ENCODE measurements around the gene APLF.

- RRBS, result 2% methylated on average over 29 of the region's 52 CpGs
Measured at GRCh38 chr2:68467467-68468122, at the start of gene APLF. Gene APLF, plus strand, starts transcription at chr2:68467585.

DNA sequence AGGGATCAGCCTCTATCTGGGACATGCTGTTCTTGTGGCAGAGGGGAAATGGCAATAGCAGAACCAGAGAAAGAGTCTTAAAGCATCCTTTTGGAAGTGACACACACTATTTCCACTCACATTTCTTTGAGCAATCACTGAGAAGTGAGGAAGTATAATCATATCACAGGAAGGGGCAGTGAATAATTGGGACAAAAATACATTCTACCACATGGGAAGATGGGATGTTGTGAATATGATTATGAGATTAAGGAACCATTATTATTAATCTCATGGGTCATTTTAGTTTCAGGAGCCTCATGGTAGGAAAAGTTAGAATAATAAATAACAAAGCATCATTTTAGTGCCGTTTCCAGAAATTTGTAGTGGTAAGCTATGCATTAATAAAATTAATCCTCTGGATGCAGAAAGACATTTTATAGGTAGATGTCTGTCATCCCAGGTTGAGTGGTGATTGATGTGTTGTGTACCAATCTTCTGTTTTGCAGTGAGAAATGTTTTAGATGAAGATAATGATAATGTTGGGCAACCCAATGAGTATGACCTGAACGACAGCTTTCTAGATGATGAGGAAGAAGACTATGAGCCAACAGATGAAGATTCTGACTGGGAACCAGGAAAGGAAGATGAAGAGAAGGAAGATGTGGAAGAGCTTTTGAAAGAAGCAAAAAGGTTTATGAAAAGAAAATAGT, 65.9 kb upstream of the PROKR1 start:
- RRBS, result no CpG with 5 or more reads among the region's 2 CpGs

GRCh38 chr2:68642890-68643379, 444 bp upstream of the PROKR1 start:
- RRBS, result 2% methylated on average over 5 of the region's 29 CpGs

DNA sequence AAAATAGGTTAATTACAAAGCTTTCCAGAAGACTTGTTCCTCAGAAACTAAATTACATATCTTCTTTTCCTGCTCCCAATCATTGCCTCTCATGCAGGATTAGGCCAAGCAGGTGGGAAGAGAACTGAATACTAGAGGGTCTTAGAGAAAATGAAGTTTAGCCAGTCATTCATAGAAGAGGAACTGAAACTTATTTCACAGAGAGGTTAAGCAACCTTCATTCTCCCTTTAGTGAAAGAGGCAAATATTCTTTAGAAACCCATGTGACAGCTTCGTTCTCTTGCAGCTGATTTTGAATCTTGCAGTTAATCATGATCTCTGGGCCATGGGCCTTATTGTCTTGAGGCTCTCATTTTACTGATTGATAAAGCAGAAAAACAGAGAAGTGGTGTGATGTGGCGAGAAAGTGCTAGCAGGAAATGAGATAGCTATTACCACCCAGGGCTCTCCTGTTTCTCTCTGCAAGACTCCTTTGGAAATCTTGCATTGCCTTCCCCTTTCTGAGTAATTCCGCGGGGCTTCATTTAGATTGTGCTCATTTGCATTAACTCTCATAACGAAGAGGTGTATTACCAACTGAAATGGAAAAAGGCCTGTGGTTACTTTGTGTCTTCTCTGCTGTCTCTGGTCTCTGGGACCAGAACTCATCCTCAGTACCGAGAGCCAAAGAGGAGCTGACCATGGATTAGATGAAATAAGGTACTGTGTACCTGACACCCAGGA, 44.6 kb upstream of the ARHGAP25 start:
- RRBS, result no CpG with 5 or more reads among the region's 6 CpGs

DNA sequence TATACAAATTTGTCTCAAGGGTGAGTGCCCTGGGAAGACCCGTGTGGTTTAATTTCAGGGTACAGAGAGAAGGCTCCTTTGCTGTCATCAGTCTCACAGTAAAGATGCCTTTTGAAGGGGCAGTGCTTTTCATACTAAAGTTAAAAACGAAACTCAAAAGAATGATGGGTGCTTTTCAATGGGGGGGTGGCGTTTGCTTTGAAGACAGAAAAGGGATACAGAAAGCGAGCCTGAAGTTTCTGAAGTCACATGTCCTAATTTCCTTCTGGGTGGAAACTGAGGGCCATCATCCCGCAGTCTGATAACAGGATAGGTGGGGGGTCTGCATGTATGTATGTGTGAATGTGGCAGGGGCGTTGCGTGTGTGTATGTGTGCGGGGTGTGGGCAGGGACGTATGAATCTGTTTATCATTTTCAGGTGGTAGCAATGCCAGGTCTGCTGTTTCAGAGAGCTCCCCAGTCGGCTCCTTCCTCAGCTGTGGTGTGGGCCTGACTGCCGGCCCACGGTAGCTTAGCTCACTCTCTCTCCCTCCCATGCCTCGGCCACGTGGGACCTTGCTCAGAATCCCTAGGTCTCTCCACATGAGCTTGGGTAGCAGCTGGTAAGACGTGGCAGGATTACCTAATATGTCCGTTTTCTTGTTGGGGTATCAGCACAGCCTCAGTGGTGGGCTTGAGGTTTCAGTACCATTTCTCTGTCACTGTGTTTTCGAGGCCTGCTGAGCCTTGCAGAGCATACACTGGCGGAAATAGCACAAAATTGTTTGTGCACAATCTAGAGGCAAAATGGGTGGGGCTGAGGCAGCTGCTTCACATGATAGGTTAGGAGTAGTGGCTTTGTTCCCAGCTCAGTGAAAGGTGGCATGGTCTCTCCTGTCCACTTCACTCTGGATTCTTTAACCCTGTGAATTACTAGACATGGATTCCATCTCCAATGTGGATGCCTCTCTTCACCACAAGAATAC, 32.8 kb downstream of the ARHGAP25 start:
- RRBS, result no CpG with 5 or more reads among the region's 18 CpGs

- RRBS, result no CpG with 5 or more reads among the region's 14 CpGs
Measured at GRCh38 chr2:68799565-68800164, 65.1 kb downstream of the ARHGAP25 start.

DNA sequence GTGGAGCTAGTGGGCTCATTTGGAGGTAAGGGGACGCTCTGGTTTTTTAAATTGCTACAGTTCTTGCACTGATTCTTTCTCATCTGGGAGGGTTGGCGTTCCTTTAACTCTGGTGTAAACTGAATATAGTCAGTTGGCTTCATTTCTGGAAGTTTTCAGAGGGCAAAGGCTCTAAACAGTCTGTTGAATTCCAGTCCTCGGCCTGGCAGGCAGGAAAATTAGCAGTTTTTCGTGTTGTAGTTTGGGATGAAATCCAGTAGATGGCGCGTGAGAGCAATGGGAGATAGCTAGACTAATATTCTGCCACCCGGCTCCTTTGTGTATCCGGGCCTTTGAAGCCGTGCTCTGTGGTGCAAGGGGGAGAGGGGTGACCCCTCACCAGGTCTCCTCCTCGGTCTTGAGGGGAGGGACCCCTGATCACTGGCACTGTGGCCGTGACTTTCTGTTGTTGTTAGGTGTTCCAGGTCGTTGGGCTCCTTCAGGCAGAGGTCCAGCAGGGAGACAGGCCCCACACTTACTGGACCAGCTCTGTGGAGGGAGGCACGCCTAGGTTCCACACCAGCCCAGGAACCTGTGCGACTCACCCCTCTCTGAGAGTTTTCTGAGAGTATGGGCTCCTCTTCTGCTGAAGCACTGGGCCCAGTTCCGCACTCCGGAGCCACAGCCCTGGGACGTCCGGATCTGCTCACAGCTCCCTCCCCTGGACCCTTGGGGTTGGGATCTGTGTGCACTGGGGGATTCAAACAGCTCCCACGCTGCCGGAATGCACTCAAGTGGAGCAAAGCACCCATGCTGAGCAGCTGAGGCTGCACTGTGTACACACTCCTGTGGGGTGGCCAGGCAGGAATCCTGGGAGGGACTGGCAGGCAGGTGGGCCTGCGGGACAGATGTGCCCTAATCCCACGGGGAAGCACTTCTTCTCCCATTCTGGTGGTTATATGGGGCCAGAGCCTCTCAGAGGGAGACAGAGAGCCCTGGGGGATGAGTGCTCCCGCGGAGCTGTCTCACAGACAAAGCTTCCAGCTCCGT, 9.0 kb downstream of the GKN2 start:
- RRBS, result 27% methylated on average over 3 of the region's 25 CpGs

- RRBS, result no CpG with 5 or more reads among the region's 6 CpGs
Measured at GRCh38 chr2:68988953-68989428, 14.6 kb downstream of the GKN1 start.

DNA sequence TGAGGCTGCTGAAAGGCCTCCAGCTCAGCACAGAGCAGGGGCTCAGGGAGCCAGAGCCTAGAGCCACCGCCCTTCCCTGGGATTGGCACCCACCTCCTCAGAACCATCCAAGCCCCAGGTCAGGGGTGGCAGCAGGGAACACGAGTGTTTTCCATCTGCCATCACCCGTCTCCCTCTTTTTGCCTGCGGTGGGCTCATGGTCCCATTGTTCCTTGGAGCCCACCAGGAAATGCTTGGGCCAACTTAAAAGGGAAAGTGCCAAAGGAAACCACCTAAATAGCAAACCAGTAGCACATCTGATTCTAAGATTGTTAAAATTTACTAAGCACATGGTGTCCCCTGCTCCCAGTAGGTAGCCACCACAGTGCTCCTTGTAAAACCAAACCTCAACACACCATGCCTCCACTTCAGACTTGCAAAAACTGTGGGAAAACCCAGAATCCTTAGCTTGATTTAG, 184.0 kb downstream of the ANTXR1 start:
- RRBS, result no CpG with 5 or more reads among the region's 4 CpGs

GRCh38 chr2:69618372-69619316, 24.9 kb downstream of the AAK1 start:
- RRBS, result no CpG with 5 or more reads among the region's 8 CpGs

DNA sequence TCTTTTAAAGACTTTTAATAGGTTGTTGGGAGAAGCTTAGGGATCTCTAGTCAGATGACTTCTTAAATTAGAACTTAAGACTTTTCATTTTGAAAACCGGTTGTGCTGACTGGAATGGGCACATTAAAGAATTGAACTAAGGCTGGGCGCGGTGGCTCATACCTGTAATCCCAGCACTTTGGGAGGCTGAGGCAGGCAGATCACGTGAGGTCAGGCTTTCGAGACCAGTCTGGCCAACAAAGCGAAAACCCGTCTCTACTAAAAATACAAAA, 8.8 kb upstream of the AAK1 start:
- RRBS, result no CpG with 5 or more reads among the region's 7 CpGs

- RRBS, result no CpG with 5 or more reads among the region's 5 CpGs
Measured at GRCh38 chr2:69683015-69683931, 39.7 kb upstream of the AAK1 start.

- RRBS, result no CpG with 5 or more reads among the region's 3 CpGs
Measured at GRCh38 chr2:69740282-69740640, 1.7 kb upstream of the ANXA4 start.

DNA sequence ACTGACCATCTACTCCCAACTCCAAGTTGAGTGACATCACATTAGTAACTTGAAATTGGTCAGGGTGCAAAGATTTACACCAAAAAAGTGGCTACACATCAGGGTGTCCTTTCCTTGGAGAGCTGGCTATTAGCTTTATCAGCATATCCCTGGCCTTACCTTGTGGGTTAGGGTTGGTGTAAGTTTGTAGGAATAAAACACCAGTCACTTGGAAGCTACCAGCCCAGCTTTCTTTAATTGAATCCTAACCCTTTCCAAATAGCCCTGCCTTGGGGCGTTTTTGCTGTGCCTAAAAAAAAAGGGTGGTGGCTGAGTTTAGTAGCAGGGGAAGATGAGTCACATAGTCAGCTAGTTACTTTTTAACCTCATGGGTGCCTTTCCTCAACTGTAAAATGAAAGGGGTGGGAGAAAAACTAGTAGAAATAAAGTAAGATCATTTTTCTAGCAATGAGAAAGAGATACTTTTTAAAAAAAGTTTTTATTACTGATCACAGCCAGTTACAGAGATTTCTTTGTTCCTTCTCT, 14.1 kb downstream of the ANXA4 start:
- RRBS, result no CpG with 5 or more reads among the region's 1 CpG

- RRBS, result 2% methylated on average over 3 of the region's 14 CpGs
Measured at GRCh38 chr2:69830361-69830830, 936 bp downstream of the GMCL1 start.

DNA sequence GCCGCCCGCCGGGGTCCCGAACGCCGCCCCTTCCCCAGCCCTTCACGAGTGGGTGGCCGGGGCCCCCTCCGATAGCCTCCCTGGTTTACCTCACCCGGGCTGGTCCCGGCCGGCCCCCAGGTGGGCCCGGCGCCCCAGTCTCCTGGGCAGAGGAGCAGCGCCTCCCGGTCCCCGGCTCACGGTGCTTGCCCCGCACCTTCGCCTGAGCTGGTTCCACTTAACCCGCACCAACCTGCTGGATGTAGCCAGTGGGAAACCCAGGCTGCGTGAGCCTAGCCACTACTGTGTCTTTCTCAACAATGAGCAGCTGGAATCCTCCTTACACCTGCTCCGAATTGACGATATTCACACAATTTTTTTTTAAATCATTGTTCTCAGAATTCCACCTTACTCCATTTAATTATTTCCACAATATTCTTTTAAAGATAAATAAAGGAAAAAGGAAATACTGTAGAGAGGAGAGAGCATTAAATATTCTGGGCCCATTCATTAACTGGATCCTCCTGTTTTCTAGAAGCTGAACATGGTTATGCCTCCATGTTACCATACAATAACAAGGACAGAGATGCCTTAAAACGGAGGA, 789 bp downstream of the MXD1 start:
- RRBS, result 4% methylated on average over 8 of the region's 25 CpGs

- RRBS, result no CpG with 5 or more reads among the region's 10 CpGs
Measured at GRCh38 chr2:69964231-69965029, 3.0 kb upstream of the ASPRV1 start.

DNA sequence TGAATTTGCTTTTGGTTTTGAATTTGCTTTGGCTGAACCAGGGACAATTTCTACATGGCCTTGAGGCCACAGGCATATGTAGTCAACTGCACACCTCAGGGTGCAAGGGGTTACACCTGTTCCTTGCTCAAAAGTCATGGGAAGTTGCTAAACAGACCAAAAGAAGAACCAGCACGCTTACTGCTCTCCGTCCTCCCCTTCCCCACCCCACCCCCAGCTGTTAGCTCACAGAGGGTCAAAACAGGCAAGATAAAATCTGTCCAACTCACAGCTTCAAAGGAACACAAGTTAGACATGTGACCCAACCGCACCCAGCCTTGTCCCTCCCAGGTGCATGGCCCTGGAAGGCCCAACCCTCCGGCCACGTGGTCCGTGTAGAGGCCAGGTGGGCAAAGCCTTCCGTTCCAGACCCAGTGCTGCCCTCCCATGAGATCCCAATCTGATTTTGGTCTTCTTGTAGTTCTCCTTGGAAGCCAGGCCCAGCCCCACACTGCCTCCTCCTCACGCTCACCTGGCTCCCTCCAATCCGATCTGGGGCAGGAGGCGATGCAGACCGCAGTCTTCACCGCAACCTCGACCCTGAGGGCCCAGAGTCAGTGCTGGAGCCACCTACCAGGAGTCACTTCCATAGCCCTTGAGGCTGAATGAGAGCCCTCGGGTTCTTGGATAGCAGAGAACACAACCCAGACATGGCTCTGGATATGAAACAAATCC, 14.5 kb upstream of the ASPRV1 start:
- RRBS, result no CpG with 5 or more reads among the region's 14 CpGs

DNA sequence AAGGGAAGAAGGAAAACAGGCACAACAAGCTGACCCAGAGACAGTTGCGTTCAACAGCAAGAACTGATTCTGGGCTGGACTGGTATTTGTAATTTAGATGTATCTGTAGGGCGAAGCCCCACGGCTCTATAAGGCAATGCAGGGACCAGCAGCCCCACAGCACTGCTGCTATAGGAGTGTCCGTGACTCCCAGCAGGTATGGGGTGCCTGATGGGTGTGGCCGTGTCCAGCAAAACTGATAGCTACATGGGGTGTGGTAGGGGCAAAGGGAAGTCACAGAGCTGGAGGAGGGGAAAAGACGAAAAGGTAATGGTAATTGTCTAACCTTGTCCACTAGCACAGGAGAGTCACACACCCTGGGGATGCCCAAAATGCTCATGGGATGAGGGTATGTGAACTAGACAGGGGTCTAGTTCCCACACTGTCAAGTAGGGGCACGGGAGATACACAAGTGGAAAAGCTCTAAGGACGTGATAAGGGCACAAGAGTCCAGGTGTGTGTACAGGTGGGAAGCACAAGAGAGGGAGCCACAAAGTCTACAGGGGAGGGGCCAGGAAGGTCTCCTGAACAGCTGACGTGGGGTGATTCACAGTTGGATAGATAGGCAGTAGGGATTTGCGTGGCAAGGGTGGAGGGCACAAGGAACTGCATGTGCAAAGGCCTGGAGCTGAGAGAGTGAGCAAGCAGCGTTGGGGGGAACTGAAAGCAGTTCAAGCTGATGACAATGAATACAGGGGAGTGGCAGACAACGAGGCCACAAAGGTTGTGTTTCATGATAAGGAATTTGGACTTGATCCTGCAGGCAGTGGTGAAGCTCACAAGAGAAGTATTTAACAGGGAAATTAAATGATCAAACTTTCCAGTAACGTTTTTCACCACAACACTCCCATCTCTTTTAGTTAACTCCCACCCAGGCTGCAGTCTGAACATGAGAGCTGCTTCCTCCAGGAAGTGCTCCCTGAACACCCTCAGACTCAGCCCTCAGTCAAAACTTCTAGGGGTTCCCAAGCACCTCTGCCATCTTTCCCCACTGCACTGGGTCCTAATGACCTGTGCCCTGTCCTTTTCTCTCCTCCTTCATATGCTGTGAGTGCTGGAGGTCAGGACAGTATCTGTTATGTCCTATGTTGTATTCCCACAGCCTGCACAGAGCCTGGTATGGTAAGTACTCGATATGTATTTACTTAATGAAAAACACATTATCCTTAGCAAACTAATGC, 48.8 kb upstream of the ASPRV1 start:
- RRBS, result no CpG with 5 or more reads among the region's 14 CpGs

Data from non-pigmented ciliary epithelial cell (primary cell).